SJSA1 (cell line): ENCODE data around the genes KLHL7, MALSU1 and CCDC126.

GRCh38 chr7:22318426-22318987, 38.4 kb downstream of the RAPGEF5 start:
- RAMPAGE, long total RNA = no peak

- RAMPAGE, long total RNA = no peak
Observed at GRCh38 chr7:22329708-22330455, 27.1 kb downstream of the RAPGEF5 start.

DNA sequence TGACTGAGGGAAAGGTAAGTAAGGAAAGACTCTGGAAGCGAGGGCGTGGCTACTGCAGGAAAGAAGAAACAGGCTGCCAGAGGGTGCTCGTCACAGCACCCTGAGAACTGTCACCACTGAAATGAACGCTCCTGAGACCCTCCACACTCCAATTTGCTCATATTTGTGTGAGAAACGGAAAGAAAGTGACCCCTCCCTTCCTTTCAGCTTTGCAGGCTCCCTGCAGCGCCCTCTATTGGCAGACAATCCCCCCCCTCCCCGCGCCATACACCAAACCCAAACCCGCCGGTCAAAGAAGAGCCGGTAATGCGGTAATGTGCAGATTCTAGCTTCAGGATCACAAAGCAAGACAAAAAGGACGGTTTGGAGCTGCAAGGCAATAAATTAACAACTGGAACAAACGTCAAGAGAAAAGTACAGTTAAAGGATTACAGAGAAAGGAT, 47.8 kb downstream of the STEAP1B start:
- RAMPAGE, long total RNA = no peak

GRCh38 chr7:22561234-22562300, 61.6 kb upstream of the STEAP1B start:
- RAMPAGE, long total RNA = no peak

- RAMPAGE, long total RNA = no peak
Observed at GRCh38 chr7:22720969-22721654, 5.9 kb upstream of the IL6 start.

- RAMPAGE, long total RNA = no peak
Observed at GRCh38 chr7:22722473-22723000, 4.5 kb upstream of the IL6 start.

GRCh38 chr7:23105715-23105999, at the start of gene KLHL7:
Gene KLHL7, plus strand, starts transcription at chr7:23105785.
- RAMPAGE, long total RNA = start-site peak on the plus strand at chr7:23105783-23105840, 134 and 61 reads in 2 replicates

DNA sequence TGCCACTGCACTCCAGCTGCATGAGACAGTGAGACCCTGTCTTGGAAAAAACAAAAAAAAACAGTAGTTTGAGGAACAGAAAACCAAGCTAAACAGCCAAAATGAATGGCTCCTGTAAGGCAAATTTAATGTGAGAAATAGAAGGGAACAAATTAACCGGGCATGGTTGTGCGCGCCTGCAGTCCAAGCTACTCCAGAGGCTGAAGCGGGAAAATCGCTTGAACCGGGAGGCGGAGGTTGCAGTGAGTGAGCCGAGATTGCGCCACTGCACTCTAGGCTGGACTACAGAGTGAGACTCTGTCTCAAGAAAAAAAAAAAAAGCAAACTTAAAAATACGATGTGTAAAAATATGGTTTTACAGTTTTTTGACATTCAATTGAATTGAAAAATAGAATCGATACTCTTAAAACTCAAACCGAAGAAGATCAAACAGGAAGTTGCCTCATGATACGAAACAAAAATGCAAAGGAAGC, 22.3 kb downstream of the KLHL7 start:
- RAMPAGE, long total RNA = no peak

- RAMPAGE, long total RNA = no peak
Observed at GRCh38 chr7:23247541-23248344, 1.2 kb downstream of the GPNMB start.

GRCh38 chr7:23260359-23260873, 13.8 kb downstream of the GPNMB start:
- RAMPAGE, long total RNA = no peak

- RAMPAGE, long total RNA = start-site peak on the plus strand at chr7:23299319-23299378, 1,478 and 1,098 reads in 2 replicates
Observed at GRCh38 chr7:23299025-23300360, at the start of gene MALSU1. Gene MALSU1, plus strand, starts transcription at chr7:23299339.

- RAMPAGE, long total RNA = no peak
Observed at GRCh38 chr7:23468154-23469177, 1.8 kb downstream of the IGF2BP3 start.

GRCh38 chr7:23529850-23530825, 1.6 kb downstream of the TRA2A start:
- RAMPAGE, long total RNA = no peak

DNA sequence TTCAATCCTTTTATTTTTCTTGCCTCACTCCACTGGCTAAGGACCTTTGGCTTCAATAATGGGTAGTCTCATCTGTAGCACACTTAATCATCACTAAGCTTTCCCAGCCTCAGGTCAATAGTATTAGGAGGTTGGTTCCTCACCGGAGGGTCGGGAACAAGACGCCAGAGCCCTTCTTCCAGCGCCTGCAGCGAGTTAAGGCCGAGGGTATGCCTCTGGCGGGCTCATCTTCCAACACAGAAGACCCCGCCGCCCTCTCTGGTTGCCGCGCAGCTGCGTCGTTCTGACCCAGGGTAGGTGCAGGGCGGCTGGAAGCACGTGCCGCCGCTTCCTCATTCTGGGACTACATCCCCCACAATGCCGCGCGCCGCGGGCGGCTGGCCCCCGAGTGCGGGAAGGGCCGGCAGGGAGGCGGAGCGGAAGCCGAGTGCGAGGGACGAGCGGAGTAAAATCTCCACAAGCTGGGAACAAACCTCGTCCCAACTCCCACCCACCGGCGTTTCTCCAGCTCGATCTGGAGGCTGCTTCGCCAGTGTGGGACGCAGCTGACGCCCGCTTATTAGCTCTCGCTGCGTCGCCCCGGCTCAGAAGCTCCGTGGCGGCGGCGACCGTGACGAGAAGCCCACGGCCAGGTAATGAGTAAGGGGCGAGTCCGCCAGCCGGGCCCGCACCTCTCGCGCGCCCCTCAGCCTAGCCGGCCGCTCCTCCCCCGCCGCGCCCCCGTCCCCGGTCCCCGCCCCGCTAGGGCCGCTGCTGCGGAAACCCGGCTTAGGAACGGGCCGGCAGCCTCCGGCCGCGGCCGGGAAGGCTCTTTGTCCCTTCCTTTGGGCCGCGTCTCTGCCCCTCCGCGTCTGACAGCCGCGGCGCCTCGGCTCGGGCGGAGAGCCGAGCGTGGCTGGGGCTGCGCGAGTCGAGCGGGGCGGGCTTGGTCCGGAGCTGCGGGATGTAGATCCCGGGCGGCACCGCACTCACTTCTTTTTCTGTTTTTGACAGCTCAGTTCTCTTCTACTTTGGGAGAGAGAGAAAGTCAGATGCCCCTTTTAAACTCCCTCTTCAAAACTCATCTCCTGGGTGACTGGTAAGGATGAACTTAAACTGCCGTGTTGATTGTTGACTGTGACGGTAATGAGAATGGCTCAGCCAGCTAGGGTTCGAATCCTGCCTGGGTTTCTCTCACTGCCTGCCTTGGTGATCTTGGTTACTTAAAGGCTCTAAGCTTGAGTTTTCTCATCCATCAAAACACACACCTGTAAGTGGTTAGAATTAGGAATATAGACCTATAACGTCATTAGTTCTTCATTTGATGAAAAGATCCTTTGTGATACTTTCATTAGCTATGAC, at the start of gene CCDC126:
Gene CCDC126 (plus strand): TSS at position 409 of the 1,341 bp plus-strand sequence.
- RAMPAGE, long total RNA = start-site peak on the plus strand centred at position 452 of the sequence, 99 bp wide, 94 and 35 reads in 2 replicates

DNA sequence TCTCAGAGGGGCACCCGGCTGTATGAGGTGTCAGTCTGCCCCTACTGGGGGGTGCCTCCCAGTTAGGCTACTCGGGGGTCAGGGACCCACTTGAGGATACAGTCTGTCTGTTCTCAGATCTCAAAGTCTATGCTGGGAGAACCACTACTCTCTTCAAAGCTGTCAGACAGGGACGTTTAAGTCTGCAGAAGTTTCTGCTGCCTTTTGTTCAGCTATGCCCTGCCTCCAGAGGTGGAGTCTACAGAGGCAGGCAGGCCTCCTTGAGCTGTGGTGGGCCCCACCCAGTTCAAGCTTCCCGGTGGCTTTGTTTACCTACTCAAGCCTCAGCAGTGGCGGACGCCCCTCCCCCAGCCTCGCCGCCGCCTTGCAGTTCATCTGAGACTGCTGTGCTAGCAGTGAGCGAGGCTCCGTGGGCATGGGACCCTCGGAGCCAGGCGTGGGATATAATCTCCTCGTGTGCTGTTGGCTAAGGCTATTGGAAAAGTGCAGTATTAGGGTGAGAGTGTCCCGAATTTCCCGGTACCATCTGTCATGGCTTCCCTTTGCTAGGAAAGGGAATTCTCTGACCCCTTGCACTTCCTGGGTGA, 12.5 kb downstream of the STK31 start:
- RAMPAGE, long total RNA = no peak

GRCh38 chr7:24572937-24573073, 447 bp upstream of the PALS2 start:
- RAMPAGE, long total RNA = no peak

GRCh38 chr7:24574433-24574779, 1.2 kb downstream of the PALS2 start:
- RAMPAGE, long total RNA = no peak

GRCh38 chr7:24595425-24596211, 22.4 kb downstream of the PALS2 start:
- RAMPAGE, long total RNA = no peak

GRCh38 chr7:24663518-24663915, 90.3 kb downstream of the PALS2 start:
- RAMPAGE, long total RNA = no peak

GRCh38 chr7:24786355-24786721, 29.1 kb upstream of the GSDME start:
- RAMPAGE, long total RNA = no peak